T47D (cell line): ENCODE data around the gene COX18.

GRCh38 chr4:70832229-70832717, 7.4 kb downstream of the GRSF1 start:
- RRBS: no CpG with 5 or more reads among the region's 6 CpGs

DNA sequence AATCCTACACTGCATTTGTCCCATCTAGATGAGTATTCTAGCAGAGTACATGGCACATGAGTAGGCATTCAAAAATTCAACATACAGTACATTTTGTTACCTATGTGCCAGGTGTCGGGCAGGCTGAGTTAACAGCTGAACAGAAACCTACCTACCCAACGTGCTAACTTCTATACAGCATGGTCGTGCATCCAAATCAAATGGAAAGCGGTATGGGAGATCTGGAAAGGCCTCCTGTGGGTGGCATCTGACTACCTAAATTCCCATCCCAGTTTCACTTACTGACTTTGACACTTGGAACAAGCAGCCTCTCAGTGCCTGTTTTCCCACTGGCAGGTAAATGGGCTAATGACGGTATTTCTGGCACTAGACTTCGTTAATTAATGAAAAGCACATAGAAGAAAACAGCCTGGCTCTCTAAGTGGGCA, 692 bp upstream of the DCK start:
- RRBS: no CpG with 5 or more reads among the region's 6 CpGs

- RRBS: no CpG with 5 or more reads among the region's 2 CpGs
These were observed 3.6 kb downstream of the DCK start for GRCh38 chr4:70996923-70997523.

DNA sequence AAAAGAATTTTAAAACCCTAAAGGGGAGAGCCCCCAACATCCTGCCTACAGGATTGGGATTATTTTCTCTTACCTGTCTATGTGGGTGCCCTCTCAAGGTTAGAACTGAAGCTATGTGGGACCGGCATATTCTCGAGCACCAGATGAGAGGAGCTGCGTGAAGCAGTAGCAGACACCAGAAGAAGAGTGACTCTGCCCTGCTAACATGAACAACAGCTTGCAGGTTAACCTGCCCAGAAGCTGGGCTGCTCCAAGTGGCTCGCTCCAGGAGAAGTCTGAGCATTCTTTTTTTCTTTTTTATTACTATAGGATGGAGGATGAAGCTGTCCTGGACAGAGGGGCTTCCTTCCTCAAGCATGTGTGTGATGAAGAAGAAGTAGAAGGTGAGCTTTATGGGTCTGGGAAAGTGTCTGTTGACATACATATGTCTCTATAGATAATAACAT, 49.2 kb downstream of the SLC4A4 start:
- RRBS: no CpG with 5 or more reads among the region's 4 CpGs

DNA sequence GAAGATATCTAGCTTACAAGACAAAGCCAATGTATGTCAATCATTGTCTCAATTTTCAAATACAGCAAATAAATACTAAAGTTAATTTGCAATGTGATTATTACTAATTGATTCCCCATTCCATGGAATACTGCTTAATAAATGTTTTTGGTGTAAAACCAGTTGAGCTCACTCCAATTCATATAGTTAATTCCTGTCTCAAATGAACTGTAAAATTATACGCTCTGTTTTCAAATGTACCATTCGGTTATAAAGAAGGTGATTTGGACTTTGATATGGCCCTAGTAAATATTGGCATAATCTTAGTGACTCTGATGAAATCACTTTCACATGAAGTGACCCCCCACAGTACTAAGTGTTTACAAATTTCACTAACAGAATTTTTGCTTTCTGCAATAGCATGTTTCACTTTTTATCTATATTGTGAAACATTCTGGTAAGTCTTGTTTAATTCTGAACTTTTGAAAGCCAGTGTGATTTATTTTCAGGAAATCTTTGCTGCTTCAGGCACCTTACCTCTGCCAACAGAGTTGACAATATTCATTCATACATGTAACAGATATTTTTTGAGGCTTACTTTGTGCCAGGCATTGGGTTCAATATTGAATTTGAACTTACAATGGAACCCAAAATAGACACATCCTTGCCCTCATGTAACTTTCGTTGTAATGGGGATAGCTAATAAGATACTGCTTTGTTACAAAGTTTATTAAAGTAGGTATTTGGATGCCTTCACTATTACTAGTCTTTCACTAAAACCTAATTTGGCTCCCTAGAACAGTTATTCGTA, 10.8 kb downstream of the GC start:
- RRBS: no CpG with 5 or more reads among the region's 4 CpGs

DNA sequence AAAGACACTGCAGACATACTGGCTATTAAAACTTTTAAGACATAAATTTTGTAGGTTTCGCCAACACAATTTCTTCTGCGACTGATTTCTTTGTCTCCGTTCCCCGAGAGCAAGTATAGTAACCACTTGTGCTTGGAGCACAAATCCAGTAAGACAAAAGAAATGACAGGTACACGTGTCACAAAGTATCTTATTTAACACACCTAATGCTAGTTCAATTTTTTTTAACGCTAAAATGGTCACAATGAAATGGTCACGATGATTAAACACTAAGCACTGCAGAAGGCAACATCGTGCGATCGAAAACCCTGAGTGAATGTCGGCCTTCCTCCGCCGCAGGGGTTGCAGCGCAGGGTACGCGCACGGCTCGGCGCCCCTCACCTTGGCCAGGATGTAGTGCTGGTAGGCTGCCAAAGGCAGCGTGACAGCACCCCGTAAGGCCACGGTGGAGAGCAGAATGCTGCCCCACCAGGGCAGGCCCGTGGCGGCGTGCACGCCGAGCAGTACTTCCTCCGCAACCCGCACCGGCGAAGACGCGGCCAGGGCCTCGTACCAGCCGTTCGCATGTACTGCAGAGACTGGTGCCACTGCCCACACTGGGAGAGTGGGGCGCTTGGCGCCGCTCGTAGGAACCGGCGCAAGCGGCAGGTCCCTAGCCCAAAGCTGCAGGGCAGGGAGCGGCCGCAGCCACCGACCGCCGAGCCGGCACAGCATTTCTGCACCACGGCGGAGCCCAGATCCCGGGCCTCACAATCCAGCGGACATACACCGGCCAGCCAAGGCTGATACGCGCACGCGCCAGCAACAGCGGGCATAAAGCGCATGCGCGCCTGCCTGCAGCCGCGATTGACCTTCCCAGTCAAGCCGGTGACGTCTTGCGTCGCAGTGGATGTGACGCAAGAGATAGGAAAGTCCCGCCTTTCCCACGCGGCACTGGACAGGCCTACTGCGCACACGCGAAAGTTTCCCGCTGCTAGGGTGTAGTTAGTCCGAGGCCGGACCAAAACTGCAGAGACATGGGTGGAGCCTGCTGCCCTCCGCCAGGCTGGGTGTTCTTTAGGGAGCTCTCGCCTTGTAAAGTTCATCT, at the start of gene COX18:
Gene COX18, minus strand, starts transcription at position 781 of the 1,087 bp plus-strand sequence.
- RRBS: 1% methylated on average over 30 of the region's 80 CpGs

GRCh38 chr4:73139593-73140415, 70.3 kb upstream of the COX18 start:
- RRBS: no CpG with 5 or more reads among the region's 7 CpGs

- RRBS: no CpG with 5 or more reads among the region's 8 CpGs
These were observed 44.1 kb downstream of the ANKRD17 start for GRCh38 chr4:73214187-73215234.

GRCh38 chr4:73222326-73223622, 35.8 kb downstream of the ANKRD17 start:
- RRBS: no CpG with 5 or more reads among the region's 9 CpGs

GRCh38 chr4:73250749-73251418, 7.7 kb downstream of the ANKRD17 start:
- RRBS: no CpG with 5 or more reads among the region's 8 CpGs

DNA sequence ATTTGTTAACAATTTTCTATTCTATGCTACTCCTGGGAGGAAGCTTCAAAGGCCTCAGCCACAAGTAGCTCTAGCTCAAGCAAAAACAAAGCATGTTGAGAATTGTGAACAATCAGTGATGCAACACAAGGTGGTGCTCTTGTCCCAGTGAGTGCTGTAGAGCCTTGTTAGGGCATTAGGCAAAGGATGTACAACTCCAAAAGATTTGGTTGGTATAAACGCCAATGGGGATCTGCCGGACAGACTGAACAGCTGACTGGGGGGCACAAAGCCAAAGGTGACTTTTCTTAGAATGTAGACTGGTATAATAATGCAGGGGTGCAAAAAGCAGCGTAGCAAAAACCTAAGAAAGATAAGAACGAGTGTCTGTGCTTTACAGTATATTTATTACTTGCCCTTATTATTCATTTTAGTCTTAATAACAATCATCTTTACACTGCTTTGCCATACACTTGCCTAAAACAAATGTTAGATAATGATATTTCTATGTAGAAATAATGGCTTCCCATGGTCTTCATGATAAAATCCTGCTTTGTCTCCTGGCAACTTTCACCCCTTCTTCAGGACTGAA, 62.6 kb upstream of the ALB start:
- RRBS: no CpG with 5 or more reads among the region's 4 CpGs

GRCh38 chr4:73409099-73409516, 5.0 kb downstream of the ALB start:
- RRBS: no CpG with 5 or more reads among the region's 3 CpGs

GRCh38 chr4:73411284-73411628, 7.2 kb downstream of the ALB start:
- RRBS: no CpG with 5 or more reads among the region's 1 CpG

DNA sequence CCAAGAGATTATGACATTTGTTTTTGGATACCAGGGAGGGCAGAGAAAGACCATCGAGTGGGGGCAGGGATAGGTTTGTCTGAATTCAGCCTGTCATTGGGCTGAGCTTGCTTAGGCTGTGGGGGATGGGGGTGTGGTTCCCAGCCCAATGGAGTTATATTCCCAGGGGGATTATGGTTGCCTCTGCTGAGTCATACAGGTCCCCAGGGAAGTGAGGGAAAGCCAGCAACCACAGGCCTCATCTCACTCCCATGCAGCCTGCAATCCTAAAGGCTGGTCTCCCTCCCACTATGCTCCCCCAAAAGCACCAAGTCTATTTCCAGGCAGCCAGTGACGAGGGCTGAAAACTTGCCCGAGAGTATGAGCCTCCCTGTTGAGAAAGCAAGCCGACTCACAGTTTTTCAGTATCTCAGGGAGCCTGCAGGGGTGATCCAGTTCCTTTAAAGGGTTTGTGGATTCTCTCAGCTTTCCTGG, 39.3 kb downstream of the AFM start:
- RRBS: no CpG with 5 or more reads among the region's 4 CpGs

DNA sequence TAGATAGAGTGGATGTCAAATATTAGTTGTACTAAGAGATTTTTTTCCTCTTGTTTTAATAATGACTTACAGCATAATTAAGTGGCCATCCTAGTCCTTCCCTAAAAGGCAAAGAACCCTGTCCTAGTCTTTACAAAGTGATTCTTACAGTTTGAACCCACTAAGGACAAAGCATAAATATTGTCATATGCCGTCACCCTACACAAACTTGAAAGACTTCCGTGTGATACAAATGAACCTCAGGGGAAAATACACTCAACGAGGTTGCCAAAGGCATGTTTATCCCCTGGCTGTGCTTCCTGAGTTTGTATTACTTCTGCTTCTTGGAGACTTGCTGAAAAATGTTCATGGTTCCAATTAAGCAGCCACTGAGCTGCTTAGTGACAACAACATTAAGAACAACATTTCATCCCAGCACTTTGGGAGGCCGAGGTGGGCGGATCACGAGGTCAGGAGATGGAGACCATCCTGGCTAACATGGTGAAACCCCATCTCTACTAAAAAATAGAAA, 16.4 kb downstream of the RASSF6 start:
- RRBS: no CpG with 5 or more reads among the region's 6 CpGs

DNA sequence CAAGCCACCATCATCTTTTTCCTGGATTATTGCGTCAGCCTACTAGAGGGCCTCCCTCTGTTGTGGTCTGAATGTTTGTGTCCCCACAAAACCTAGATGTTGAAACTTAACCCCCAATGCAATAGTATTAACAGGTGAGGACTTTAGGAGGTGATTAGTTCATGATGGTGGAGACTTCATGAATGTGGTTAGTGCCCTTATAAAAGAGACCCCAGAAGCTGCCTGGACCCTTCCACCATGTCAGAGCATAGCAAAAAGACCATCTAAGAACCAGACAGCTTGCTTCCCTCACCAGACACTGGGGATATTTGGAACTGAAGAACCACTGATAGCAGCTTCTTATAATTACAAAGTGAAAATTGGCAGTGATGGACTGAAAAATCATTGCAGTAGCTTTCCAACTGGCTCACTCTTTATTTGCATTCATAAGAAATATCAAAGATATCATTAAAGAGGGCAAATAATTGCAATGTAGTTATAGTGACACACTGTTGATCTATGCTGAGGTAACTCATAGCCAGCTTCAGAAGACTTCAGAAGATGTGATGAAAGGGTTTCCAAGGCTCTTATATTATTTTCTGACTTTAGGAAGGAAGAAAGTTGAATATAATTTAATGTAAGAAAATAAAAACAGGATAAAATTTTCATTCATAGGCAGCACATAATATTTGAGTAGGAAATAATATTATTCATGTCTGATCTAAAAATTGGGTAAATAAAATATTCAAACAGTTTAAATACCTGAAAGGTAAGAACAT, 5.8 kb downstream of the RASSF6 start:
- RRBS: no CpG with 5 or more reads among the region's 1 CpG

DNA sequence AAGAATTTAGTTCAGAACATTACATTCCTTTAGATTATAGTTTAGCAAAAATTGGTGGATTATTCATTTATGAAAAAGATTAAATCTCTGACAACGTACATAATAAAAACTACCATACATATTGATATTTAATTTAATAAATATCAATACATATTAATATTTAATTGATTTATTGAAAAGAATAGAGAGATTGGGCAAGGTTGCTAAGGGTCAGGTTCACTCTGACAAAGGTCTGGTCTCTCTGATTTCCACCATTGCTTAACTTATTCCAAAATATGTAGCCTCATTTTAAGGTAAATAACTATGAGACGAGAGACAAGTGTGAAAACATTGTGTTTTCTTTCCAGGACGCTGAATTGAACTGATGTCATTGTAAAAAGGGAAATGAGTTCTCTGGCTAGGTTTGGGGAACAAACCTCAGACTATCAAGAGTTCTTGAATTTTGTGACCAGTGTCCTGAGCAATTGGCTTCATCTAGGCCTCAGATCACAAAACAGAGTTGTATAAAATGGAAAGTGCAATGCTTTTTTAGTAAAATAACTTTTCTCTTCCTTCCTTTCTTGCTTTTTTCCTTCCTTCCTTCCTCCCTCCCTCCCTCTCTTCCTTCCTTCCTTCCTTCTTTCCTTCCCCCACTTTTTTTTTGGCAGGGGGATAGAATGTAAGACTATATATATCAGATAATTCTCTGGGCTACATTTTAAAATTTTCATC, 31.0 kb upstream of the CXCL8 start:
- RRBS: no CpG with 5 or more reads among the region's 3 CpGs